HT1080 (cell line): ENCODE measurements around a stretch of chr6.

RAMPAGE:
- cytosol, long total RNA = no peak
- long total RNA = no peak
- nucleus, long total RNA = no peak
Observed at GRCh38 chr6:14841634-14841975, 404.3 kb upstream of the JARID2 start.

RAMPAGE:
- cytosol, long total RNA = no peak
- long total RNA = no peak
- nucleus, long total RNA = no peak
Observed at GRCh38 chr6:14841976-14842351, 403.9 kb upstream of the JARID2 start.

DNA sequence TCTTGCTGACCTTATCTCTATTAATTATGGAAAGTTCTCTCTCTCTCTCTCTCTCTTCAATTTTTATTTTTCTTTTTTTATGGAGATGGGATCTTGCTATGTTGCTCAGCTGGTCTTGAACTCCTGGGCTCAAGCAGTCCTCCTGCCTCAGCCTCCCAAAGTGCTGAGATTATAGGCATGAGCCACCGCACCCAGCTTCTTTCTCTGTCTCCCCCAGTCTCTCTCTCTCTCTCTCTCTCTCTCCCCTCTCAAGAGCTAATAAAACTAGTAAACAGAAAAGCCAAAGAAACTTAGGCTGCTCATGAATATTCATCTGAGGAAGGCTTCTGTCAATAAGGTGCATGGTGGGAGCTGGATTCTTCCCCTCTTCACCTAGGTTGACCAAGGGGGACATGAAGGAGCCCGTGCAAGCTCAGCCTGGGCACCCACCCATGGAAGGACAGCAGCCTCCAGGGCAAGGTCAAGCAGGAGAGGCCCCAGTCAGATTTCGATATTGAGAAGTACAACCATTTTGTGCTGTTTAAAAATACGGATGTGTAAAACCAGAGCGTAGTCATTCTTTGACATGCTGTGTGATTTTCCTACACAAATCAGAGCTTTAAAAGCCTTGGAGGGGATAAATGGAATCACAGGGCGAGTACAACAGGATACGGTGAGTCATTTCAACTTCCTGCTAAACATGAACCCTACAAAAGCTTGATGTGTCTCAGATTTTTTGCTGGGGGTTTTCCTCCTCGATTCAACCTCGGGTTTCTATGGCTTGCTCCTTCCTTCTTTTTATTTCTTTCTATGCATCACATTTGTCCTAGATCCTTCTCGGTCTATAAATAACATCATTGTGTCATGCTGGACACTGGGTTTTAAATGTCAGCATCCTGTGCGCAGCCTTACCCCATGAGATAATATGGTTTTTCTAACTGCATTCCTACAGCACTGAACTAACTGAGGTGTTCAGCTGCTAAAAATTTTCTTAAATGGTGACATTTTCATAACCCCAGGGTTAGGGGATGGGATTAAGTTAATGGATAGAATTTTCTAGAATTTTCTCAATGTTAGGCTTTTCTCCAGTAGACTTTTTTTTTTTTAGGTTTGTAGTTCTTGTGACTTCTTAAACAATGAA is 368.9 kb upstream of the JARID2 start:
RAMPAGE:
- cytosol, long total RNA = no peak
- long total RNA = no peak
- nucleus, long total RNA = no peak

DNA sequence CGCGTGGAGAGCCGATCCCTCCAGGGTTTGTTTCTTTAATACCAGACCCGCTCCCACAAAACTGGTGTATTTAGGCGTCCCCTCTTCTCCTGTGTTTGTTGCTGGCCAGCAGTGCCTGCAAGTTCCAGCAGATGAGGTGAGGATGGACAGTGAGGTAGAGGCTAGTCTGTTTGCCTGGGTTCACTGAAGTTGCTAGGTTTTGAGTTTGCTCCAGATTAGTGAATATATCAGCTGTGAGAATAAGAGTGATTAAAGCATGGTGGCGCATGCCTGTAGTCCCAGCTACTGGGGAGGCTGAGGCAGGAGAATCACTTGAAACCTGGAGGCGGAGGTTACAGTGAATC is 71.9 kb downstream of the JARID2 start:
RAMPAGE:
- cytosol, long total RNA = no peak
- long total RNA = no peak
- nucleus, long total RNA = no peak

DNA sequence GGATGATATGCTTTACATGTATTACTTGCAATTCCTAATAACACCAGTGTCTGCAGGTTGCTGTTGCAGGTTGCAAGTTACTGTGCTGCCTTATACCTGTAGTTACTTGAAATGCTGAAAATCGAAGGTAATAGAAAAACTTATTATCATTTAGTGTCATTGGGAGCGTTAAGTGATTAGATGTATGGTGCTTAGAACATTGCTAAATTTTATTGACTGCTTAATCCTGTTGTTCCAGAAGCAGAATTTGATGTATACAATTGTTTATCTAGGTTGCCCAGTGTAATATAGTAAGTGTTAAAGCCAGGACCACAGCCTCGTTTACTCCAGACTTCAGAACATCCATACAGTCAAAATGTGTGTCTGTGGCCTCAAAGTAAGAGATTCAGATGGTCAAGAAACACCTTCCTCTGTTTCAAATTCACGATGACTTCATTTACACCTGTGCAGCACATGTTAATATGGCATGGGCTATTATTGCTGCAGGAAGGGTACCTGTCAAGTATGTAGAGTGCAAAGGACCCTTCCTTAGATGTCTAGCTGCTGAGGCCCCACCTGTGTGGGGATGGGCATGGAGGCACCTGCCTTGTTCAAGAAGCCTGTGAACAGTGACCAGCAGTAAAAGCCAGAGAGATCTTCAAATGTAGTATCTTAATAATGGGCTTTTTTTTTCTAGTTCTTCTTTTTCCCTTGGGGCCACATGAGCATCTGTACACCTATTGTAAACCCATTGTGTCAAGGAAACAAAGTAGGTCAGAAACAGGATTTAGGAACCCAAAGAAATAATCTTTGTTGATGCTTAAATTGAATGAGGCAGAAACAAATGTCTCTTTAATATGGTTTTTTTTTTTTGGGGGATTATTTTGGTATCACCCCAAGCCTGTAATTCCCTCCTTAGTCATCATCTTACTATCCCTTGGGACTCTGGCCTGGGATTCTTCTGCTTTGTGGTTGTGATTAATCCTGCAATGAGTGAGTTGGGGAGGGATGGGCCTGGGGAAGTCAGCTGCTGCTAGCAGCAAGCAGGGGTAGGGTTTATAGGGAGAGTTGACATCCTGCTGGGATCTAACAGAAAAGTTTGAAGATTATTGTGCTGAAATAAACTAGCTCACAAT is 82.8 kb downstream of the JARID2 start:
RAMPAGE:
- cytosol, long total RNA = no peak
- long total RNA = no peak
- nucleus, long total RNA = no peak

DNA sequence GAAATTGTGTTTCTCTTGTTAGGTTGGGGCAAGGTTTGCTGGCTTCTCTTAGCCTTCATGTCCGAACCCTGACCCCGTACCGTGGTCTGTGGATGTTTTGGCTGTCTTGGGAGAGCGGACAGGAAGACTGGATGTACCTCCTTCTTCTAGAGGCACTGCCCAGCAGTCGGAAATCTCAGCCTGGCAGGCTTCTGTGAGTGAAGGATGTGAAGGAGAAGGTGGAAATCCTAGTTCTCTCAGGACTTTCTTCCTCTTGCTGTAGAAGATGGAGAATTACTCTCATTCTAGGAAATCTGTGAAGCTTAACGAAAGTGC is 125.8 kb downstream of the JARID2 start:
RAMPAGE:
- cytosol, long total RNA = no peak
- long total RNA = no peak
- nucleus, long total RNA = no peak

RAMPAGE:
- cytosol, long total RNA = no peak
- long total RNA = no peak
- nucleus, long total RNA = no peak
Observed at GRCh38 chr6:15395122-15395354, 149.2 kb downstream of the JARID2 start.

DNA sequence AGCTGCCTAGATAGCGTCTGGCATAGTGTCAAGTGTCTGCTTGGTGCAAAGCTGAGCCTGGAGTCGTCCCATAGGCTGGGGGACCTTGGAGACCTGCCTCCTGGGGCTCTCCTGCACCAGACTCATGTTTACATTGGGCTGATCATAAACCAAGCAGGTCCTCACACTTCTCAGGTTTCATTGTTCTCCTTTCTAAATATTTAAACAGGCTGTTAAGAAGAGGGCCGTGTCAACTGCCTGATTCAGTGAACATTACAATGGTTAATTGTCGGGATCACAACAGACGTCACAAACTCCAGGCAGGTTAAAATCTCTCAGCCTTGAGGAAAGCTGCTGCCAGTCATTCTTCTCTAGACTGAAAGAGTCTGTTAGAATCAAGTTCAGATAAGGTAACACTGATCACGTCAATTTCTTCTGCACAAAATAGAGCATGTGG is 179.5 kb upstream of the MYLIP start:
RAMPAGE:
- cytosol, long total RNA = no peak
- long total RNA = no peak
- nucleus, long total RNA = no peak

DNA sequence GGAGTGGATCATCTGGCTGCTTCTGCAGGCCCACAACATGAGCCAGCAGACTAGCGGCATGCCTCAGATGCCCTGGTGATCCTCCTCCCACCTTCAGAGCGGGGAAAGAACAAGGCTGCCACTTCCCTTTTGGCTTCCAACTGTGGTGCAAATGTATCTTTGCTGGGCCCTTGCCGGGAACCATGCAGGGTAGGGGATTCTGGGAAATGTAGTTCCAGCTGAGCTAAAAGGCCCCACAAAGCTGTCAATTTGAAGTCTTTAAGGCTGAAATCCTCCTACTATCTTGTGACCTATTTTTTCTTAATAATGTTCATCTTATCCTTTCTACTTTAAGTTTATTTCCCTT is 167.6 kb upstream of the MYLIP start:
RAMPAGE:
- cytosol, long total RNA = no peak
- long total RNA = no peak
- nucleus, long total RNA = no peak

DNA sequence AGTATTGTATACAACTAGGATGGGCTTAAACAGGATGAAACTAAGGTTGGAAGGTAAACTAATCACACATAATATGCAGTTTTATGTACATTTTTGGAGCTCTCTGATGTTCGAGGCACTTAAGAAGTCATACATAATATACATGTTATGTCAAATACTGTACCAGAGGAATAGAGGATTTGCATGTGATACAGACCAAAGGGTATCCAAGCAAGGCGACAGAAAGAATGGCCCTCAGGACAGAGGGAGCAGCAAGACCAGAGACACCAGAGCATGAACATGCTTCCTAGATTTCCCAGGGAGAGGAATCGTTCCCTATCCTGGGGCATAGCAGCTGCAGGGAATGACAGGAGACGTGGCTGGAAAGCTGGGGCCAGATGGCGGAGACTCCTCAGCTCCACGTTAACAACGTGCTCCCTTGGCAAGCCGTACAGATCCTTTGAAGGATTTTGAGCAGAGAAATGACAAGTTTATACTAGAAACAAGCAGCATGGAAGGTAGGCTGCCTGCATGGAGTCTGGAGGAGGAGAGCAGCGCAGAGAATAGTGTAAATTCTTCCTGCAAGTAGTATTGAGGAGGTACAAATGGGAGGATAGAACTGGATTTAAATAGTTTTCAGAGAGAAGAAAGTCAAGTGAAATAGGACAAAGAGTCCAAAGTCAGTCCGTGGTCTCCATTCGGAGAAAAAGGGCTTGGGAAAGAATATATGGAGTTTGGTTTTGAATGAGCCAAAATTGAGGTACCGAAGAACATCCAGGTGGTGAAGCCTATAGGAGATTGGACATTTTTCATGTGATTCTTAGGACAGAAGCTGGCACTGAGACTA is 11.7 kb downstream of the MYLIP start:
RAMPAGE:
- cytosol, long total RNA = no peak
- long total RNA = no peak
- nucleus, long total RNA = no peak

DNA sequence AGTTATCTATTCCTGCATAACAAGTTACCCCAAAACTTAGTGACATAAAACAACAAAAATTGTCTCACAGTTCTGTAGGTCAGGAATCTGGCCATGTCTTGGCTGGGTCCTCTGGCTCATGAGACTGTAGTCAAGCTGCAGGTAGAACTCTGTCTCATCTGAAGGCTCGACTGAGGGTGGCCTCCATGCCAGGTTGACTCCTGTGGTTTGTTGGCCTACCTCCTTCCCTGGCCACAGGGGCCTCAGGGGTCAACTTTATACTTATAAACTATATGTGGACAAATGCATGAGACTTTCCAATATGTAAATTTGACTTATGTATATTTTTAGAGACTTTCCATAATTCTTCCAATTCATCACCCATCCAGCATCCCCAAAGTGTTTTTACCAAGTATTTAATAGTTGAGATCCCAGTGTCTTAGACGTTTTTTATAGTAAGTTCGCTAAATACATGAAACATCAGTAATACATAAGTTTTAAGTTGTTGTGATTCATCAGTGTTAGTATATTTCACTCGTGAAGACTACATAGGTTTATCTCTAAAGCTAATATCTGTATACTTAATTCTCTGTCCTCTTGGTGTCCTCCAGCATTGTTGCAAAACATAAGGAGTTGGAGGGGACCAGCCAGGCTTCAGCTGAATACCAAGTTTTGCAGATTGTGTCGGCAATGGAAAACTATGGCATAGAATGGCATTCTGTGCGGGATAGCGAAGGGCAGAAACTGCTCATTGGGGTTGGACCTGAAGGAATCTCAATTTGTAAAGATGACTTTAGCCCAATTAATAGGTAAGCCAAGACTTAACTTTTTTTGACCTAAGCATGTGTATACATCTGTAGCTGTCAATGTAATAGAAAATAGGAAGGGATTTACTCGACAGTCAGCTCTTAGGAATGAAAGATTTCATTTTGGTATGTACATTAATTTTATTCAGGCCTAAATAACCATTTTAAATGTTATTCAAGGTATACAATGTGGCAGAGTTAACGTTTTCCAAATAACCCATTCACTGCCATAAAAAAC is 13.9 kb downstream of the MYLIP start:
RAMPAGE:
- cytosol, long total RNA = no peak
- long total RNA = no peak
- nucleus, long total RNA = no peak

GRCh38 chr6:16337075-16338076 is 99.0 kb downstream of the GMPR start:
RAMPAGE:
- cytosol, long total RNA = no peak
- long total RNA = no peak
- nucleus, long total RNA = no peak

DNA sequence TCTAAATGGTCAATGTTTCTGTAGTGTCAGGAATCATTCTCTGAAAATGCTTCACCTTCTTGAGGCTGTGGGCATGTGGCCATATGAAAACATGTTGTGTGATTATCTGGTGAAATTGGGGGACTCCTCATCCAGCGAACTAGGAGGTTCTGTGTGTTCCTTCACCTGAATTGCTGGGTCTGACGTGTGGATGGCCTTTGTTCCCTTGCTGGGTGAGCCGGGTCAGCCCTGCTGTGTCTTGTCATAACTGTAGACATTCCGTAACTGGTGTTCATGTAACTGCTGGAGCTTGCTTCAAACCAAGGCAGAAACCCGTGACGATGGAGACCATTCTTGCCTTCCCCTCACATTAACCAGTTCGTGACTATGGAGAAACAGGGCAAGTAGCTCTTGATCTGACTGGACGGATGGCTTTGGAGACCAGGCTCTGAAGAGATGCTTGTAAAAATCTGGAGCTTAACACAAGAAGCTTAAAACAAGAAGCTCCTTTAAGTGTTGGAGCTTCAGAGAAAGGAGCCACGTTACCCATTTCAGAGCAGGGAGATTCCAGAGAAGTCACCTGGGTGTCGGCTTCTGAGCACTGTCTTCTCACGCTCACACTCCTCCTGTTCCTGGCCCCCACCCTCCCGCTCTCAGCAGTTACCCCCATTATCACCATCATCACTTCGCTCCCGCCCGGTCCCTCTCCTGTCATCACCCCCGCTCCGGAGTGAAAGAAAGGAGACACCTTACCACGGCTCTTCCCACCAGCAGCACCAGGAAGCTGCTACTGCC is 123.6 kb downstream of the GMPR start:
RAMPAGE:
- cytosol, long total RNA = no peak
- long total RNA = no peak
- nucleus, long total RNA = no peak

DNA sequence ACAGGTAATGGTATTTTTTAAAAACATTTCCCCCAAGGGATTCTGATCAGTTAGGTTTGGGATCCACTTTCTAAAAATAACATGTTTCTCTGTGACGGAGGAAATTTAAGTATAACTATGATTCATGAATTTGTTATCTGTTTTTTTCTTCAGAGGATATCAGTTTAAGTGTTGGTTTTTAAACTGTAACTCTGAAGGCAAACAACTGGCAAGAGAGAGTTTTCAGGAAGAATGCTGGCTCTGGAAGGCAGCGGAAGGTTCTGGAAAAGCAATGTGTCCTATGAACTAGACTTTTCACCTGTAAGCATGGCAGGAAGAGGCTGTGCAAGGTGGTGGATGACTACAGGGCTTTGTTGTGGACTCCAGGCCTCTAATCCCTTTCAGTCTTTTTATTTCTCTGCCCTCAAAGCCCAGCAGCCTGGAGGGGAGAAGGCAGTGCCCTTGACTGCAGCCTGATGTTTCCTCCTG is 153.1 kb downstream of the GMPR start:
RAMPAGE:
- cytosol, long total RNA = no peak
- long total RNA = no peak
- nucleus, long total RNA = no peak

RAMPAGE:
- cytosol, long total RNA = no peak
- long total RNA = no peak
- nucleus, long total RNA = no peak
Observed at GRCh38 chr6:16540921-16541315, 220.3 kb downstream of the ATXN1 start.

RAMPAGE:
- cytosol, long total RNA = no peak
- long total RNA = no peak
- nucleus, long total RNA = no peak
Observed at GRCh38 chr6:16541316-16541489, 220.1 kb downstream of the ATXN1 start.

GRCh38 chr6:16635569-16636695 is 125.3 kb downstream of the ATXN1 start:
RAMPAGE:
- cytosol, long total RNA = no peak
- long total RNA = no peak
- nucleus, long total RNA = no peak

RAMPAGE:
- cytosol, long total RNA = no peak
- long total RNA = no peak
- nucleus, long total RNA = no peak
Observed at GRCh38 chr6:16644556-16645011, 116.7 kb downstream of the ATXN1 start.

GRCh38 chr6:16722394-16723226 is 38.6 kb downstream of the ATXN1 start:
RAMPAGE:
- cytosol, long total RNA = no peak
- long total RNA = no peak
- nucleus, long total RNA = no peak

RAMPAGE:
- cytosol, long total RNA = no peak
- long total RNA = no peak
- nucleus, long total RNA = no peak
Observed at GRCh38 chr6:16739030-16739721, 22.1 kb downstream of the ATXN1 start.